H7 (cell line): ENCODE measurements around the genes SPON1 and RRAS2.

DNA sequence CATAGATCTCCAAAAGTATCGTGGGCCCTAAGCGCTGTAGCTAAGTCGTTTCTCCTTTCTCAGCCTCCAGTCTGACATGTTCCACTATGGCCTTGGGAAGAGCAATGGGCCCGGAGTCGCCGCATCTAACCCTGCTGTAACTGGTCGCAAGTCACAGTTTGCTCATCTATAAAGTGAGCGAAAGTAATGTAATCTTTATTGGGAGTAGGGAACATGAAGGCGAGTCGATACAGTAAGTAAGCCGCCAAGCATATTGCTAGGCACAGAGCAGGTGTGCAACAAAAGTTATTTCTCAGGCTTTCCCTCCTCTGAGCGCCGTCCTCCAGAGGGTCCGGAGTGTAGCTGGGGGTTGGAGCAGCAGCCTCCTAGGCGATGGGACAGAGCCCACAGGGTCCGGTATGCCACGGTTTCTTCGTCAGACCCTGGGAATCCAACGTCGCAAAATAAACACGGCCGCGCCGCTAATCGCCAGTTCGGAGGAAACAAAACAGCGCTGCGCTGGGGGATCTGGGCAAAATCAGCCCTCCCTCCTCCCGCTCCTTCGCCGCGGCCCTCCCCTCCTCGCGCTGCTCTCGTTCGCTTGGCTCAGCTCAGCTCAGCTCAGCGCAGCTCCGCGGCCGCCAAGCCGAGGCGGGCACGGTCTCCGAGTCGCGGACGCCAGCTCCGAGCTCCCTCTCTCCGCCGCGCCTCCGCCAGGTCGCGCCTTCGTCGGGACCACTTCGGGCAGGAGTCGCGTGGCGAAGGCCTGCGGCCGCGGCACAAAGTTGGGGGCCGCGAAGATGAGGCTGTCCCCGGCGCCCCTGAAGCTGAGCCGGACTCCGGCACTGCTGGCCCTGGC is at the start of gene SPON1:
SPON1 (plus strand) TSS at position 598 of the 838 bp plus-strand sequence.
- RAMPAGE, long total RNA: no peak

- RAMPAGE, long total RNA: no peak
Observed at GRCh38 chr11:14078957-14079541, 116.5 kb downstream of the SPON1 start.

GRCh38 chr11:14271229-14272073 is 87.5 kb downstream of the RRAS2 start:
- RAMPAGE, long total RNA: no peak

GRCh38 chr11:14350281-14350812 is 8.6 kb downstream of the RRAS2 start:
- RAMPAGE, long total RNA: no peak

DNA sequence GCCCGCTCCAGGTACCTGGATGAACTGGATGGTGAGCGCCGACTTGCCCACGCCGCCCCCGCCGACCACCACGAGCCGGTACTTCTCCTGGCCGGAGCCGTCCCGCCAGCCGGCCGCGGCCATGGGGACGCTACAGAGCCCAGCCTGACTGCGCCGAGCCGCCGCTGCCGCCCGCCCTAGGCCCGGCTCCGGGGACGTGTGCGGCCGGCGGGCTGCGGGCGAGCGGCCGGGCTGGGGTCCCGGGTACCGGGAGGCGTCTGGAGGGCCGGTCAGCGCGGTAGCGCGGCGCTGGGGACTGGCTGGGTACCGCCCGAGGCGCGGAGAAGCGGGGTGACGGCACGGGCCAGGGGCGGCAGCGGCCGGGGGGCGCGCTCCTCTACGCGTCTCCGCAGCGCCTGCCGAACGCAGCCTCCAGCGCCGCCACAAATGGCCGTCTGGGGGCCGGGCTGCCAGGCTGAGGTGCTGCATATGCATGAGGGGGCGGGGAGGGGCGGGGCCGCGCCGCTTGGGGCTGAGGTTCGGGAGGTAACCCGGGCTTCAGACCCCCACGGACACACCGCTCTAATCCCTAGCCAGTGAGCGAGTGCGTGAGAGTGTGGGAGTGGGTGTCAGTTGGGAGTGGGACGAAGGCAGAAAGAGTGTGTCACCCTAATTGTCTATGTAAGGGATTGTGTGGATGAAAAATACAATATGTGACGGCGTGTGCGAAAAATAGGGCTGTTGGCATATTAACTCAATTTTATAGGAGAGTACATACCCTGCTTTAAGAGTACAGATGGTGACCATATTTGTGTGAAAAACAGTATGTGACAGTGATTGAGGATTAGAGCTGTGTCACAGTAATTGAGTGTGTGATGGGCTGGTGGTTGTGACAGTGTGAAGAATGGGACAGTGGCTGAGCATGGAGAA is at the start of gene RRAS2:
RRAS2 (minus strand) TSS at position 436 of the 909 bp plus-strand sequence.
- RAMPAGE, long total RNA: start-site peak on the minus strand centred at position 109 of the sequence, 121 bp wide, 16 reads

GRCh38 chr11:14509025-14509502 is 9.5 kb upstream of the COPB1 start:
- RAMPAGE, long total RNA: no peak

- RAMPAGE, long total RNA: no peak
Observed at GRCh38 chr11:14723308-14724393, 80.0 kb downstream of the PDE3B start.

DNA sequence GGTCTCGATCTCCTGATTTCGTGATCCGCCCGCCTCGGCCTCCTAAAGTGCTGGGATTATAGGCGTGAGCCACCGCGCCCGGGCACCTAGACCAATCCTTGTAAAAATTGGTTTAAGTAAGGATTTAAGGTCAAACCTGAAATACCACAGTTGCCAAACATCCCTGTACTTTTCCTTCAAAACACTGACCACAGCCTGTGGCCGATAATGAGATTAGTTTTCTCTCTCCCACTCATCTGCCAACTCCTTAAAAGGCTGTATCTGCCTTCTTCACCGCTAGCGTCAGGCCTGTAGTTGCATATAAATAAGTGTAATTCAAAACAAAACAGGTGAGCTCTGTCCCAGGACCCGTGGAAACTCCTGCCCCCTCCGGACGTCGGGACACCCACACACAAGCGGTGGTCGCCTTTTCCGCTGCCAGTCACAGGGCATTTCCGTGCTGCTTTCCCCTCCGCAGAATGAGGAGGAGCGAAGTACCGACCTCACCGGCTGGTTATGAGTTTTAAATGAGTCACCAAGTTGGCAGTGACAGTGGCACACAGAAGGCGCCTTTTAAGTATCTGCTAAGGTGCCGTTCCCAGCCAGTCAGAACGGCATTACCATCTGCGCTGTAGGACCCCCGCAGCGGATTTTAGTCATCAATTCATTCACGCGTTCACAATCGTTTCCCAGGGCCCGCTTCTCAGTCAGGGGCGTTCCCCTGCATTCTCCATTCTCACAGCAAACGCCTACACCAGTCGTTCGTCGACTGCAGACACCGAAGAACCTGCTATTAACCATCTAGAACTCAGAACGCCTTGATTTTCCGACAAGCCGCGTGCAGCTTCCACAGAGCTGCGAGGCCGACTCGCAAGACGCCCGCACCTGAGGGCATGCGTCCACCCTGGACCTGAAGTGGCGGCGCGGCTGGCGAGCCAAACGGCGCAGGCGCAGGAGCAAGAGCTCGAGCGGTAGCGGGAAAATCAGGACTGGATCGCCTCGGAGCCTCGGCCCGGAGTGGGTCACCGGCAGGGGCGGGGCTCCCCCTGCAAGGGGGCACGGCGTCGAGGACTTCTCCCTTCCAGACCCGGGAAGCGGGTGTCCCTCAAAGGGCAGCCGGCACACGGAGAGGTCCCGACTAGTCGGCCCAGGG is 901 bp downstream of the CYP2R1 start:
- RAMPAGE, long total RNA: start-site peak on the minus strand centred at position 906 of the sequence, 5 bp wide, 36 reads

DNA sequence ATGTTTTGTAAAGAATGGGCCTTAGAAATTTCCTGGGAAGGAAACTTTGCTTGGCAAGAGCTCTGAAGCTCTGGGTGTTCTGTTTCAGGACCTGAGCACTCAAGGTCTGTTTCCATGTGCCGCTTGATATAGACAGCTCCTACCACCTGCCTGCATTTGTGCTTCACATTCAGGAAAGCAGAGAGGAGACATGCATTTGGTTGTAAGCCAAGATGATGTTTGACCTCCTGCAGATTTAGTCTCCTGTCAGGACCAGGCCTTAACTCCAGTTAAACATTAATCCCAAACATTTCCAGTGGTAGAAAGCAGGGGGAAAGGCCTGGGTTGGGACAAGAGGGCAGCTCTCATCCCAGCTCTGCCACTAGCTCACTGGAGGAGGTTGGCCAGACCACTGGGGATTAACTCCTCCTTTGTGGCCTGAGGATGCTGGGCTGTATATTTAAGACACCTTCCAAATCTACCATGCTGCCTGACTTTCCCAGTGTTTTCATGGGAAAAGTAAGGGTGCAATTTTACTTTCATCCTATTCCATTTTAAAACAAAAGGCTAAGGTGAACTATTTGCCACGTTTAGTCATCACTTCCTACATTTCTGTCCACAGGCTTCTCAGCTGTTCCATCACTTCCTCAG is 80.8 kb downstream of the INSC start:
- RAMPAGE, long total RNA: no peak

DNA sequence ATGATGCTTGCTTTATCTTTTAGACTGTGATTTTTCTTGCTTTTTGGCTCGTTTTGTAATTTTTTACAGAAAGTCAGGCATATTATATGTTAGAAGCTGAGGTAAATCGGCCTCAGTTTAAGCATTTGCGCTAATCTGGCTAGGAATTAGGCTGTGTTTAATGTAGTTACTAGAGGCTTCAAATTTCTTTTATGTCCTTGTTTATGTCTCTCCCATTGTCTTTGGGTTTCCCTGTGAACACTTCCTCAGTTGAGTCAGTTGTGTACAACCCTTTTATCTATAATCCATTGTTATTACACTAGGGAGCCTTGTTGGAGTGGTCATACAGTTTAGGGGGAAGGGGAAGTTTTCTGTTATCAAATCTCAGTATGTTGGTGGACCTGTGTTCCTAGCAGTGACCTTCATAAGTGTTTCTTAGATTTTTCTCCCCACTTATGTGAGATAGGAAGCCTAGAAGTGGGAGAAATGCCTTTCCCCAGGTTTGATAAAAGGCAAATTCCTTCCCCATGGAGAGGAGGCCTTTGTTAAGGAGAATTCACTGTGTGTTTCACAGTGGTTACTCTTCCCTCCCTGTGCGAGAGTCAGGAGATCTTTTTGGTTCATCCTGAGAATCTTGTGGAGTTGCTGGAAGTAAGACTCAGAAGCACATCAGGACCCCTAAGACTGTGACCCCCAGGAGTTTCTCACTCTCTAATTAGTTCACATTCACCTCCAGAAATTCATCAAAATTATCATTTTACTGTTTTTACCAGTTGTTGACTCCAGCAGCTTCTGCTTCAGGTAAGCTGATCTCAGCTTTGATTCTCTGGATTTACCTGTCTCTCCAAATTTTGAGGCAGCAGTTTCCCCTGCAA is 437.6 kb downstream of the INSC start:
- RAMPAGE, long total RNA: no peak

GRCh38 chr11:15605024-15605701 is 490.4 kb downstream of the INSC start:
- RAMPAGE, long total RNA: no peak

GRCh38 chr11:15818383-15818963 is 537.9 kb downstream of the SOX6 start:
- RAMPAGE, long total RNA: no peak

DNA sequence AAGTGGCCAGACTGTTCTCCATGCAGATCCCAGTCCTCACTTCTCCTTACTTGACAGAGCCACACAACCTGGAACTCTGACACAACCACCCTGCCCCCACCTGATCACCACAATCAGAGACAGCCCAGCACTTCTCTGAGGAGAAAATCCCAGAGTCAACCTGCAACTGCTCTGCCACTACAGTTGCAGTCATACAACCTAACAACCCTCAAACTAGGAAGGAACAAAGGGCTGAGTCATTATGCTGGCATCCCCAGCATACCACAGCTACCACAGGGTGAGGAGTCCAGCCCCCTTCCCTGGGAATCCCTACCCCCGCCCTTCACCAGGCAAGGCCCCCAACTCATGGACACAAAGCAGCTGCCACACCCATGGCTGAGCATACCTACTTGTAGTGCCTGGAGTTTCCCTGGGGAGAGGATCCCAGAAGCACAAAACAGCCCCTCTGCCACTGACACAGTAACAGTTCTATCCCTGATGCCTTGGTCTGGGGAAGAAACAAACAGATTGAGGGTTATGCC is 68.6 kb upstream of the C11orf58 start:
- RAMPAGE, long total RNA: no peak

- RAMPAGE, long total RNA: no peak
Observed at GRCh38 chr11:16774794-16775553, 36.5 kb downstream of the C11orf58 start.

DNA sequence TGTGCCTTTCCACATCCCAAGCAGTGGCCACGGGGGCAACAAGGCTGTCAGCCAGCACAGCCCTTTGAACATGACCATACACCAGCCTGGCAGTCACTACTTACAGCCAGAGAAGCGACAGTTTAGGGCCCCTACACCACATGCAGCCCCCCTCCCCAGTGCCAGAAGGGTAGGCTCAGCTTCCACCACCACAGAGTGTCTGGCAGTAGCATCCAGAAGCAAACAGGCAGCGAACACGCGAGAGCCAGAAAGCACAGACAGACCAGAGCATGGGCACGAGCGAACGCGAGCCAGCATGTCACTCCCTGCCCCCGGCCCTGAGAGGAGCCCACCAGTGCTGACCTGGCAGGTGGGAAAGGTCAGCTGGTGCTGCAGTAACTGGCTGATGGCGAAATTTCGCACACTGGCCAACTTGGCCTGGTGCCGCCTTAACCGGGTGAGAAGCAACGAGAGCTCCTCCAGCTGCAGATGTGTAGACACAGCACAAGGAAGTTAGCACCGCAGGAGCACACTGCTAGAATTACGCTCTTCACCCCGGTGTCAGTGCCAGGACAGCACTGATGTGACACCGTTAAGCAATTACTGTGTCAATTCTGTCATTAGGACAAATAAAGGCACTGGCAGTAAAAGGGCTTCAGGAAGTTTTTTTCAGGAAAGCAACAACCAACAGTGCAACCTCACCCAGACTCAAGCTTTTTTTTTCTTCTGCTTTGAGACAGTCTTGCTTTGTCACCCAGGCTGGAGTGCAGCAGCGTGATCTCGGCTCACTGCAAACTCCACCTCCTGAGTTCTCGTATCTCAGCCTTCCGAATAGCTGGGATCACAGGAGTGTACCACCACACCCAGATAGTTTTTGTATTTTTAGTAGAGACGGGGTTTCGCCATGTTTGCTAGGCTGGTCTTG is 76.6 kb downstream of the C11orf58 start:
- RAMPAGE, long total RNA: no peak

- RAMPAGE, long total RNA: no peak
Observed at GRCh38 chr11:16881056-16881833, 133.0 kb downstream of the PLEKHA7 start.

GRCh38 chr11:16936739-16937218 is 77.4 kb downstream of the PLEKHA7 start:
- RAMPAGE, long total RNA: no peak

DNA sequence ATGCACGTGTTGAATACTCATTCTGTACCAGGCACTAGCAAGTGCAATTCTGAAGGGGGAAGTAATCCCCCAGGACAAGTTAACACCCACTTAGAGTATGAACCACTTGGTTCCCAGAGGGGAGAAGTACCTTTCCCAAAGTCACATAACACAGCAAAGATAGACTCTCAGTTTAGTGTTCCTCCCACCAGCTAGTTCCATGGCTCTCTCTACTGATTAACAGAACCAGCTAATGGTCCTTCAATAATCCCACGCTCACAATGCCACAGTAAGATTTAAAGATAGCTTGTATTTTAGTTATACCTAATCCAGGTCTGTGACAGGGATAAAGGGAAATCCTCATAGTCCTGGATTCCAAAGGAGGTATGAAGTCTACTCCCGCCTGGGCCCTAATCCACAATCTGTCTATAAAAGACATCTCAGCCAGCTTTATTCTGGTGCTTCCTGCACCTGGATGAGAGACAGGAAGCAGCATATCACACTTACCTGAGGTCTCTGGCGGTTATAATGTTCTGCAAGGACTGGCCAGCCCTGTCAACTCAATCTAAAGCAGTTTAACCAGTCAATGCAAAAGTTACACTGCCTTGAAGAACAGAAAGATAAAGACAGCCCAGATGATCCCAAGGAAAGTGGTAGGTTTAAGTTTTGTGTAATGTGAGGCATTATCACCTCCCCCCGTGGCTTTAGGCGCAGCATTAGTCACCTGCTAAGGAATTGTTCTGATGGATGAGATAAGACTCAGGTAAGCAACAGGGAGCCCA is 57.7 kb downstream of the PLEKHA7 start:
- RAMPAGE, long total RNA: no peak

GRCh38 chr11:17012755-17013584 is 1.2 kb downstream of the PLEKHA7 start:
- RAMPAGE, long total RNA: no peak

- RAMPAGE, long total RNA: no peak
Observed at GRCh38 chr11:17015333-17015697, 1.1 kb upstream of the PLEKHA7 start.